ENCODE results near the genes RTCA, CDC14A and PRMT6.

DNA sequence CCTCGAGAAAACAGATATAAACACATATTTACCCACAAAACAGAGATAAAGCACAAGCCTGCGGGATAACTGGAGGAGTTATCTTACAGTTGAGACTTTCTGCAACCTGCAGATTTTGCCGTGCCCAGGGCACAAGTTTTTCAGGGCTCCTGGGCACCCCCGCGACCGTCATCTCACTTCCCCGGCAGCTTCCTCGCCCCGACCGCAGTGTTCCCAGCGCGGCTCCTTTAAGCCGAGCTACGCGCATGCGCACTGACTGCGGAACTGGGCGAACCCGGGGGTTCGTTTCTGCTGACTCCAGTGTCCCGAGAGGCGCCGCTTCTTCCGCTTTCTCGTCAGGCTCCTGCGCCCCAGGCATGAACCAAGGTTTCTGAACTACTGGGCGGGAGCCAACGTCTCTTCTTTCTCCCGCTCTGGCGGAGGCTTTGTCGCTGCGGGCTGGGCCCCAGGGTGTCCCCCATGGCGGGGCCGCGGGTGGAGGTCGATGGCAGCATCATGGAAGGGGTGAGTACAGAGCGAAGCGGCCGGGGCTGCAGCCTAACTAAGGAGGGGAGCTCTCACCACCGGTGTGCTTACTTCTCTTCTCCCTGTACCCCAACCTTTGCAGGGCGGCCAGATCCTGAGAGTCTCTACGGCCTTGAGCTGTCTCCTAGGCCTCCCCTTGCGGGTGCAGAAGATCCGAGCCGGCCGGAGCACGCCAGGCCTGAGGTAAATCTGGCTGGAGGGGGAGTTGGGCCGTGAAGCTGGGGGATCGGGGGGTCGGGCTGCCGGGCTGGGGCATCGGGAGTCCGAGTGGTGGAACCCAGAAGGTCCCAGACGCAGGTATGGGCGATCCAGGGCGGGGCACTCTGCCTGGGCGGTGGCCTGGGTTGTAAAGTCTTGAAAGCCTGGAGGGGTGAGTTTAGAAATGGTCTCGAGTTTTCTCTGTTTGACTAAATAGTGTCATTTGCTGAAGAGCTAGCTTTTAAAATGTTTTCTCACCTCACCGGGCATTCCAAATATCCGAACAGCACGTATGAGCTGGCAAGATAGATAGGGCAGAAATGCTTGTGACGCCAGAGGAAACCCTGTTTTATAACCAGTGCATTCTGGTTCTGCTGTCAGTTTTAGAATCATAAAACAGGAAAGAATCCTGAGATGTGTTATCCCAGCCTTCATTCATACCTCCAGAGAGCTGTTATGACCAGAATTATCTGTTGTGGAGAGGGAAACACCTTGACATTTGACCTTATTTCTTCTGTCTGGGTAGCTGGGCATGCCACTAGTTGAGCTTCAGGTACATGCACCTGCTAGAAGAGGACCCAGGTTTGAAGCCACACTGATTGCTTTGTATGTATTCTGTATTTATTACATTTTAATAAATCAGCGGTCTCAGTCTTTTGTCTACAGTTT, at the start of gene RTCA:
TSS of gene RTCA (plus strand) at position 300 of the 1,392 bp plus-strand sequence.
- PRO-cap, 2 experiments, result peak in 2 of 2 experiments; most common plus-strand start position 285 of the sequence (in 1); most common minus-strand start position 204 of the sequence (in 2)

- PRO-cap, 2 experiments, result no peak in any of the 2 experiments
Measured at GRCh38 chr1:100267777-100268467, 1.9 kb downstream of the RTCA start.

- PRO-cap, 2 experiments, result peak in 2 of 2 experiments; most common plus-strand start chr1:100352472 (in 1)
Measured at GRCh38 chr1:100352235-100353019, at the start of gene CDC14A. Gene CDC14A, plus strand, starts transcription at chr1:100352506.

DNA sequence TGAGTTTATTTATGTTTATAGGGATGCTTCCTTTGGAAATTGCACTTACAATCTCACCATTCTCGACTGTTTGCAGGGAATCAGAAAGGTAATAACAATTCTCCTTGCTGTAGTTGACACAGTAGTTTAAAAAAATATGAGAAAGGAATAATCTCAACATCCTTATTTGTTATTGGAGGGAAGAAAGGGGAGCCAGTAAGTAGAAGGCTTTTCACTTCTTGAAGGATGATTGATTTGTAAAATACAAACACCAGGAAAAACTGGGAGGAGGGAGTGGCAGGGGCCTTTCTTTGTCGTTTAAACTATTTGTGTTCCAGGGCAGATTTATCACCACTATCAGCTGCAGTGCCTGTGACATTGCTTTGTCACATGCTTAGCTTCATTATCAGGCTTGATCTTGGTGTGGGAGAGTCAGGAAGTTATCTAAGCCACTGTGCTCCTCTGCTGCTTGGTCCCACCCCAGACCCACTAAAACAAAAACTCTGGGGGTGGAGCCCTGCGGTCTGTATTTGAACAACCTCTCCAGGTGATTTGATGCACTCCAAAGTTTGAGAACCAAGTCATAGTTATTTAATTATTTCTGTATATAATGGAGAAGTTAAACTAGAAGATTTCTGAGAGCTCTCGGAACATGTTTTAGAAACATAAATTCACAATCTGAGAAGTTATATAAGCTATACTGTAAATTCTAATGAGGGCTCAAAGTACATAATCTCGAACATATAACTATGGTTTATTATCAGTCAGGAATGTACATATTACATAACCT, 87.8 kb downstream of the CDC14A start:
- PRO-cap, 2 experiments, result no peak in any of the 2 experiments

- PRO-cap, 2 experiments, result peak in 2 of 2 experiments; most common minus-strand start chr1:100478976 (in 2)
Measured at GRCh38 chr1:100478423-100479059, 59.4 kb upstream of the GPR88 start.

GRCh38 chr1:101101566-101101765, 75.9 kb upstream of the DPH5 start:
- PRO-cap, 2 experiments, result no peak in any of the 2 experiments

DNA sequence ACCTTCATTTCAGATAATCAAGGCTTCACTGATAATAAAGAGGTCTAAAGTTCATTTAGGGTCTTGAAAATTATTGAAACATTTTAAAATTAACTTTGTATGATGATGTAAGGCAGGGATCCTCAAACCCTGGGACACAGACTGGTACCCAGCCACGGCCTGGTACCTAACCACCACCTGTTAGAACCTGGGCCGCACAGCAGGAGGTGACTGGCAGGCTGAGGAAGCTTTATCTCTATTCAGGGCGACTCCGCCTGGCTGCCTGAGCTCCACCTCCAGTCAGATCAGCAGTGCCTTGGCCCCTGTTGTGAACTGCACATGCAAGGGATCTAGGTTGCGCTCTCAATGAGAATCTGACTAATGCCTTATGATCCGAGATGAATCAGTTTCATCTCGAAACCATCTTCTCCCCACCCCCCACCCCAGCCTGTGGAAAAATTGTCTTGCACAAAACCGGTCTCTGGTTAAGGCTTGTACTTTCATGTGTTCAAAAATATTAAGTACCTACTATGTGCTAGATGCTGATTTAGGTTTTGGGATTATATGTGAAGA, 4.2 kb downstream of the RNPC3 start:
- PRO-cap, 2 experiments, result no peak in any of the 2 experiments

DNA sequence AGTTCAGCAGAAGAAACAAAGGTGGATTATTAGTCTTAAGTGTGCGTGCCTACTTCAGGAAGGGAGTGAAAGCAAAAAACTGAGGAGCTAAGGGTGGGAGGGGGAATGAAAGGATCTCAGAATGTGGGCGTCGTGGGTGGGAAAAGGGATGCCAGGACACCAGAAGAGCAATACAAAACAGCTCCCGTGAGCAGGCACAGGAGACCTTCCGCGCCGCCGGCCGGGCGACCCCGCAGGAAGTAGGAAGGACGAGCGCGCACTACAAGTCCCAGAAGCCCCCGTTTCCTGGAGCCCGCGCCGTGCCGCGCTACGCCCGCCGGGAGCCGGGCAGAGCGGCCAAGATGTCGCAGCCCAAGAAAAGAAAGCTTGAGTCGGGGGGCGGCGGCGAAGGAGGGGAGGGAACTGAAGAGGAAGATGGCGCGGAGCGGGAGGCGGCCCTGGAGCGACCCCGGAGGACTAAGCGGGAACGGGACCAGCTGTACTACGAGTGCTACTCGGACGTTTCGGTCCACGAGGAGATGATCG, at the start of gene PRMT6:
TSS of gene PRMT6 (plus strand) at position 300 of the 525 bp plus-strand sequence.
- PRO-cap, 2 experiments, result no peak in any of the 2 experiments

- PRO-cap, 2 experiments, result no peak in any of the 2 experiments
Measured at GRCh38 chr1:107829473-107829879, 135.5 kb downstream of the VAV3 start.

GRCh38 chr1:107936827-107937290, 28.1 kb downstream of the VAV3 start:
- PRO-cap, 2 experiments, result no peak in any of the 2 experiments

- PRO-cap, 2 experiments, result no peak in any of the 2 experiments
Measured at GRCh38 chr1:108079513-108080139, 114.6 kb upstream of the VAV3 start.

GRCh38 chr1:108570672-108571502, 11.0 kb downstream of the EEIG2 start:
- PRO-cap, 2 experiments, result no peak in any of the 2 experiments

DNA sequence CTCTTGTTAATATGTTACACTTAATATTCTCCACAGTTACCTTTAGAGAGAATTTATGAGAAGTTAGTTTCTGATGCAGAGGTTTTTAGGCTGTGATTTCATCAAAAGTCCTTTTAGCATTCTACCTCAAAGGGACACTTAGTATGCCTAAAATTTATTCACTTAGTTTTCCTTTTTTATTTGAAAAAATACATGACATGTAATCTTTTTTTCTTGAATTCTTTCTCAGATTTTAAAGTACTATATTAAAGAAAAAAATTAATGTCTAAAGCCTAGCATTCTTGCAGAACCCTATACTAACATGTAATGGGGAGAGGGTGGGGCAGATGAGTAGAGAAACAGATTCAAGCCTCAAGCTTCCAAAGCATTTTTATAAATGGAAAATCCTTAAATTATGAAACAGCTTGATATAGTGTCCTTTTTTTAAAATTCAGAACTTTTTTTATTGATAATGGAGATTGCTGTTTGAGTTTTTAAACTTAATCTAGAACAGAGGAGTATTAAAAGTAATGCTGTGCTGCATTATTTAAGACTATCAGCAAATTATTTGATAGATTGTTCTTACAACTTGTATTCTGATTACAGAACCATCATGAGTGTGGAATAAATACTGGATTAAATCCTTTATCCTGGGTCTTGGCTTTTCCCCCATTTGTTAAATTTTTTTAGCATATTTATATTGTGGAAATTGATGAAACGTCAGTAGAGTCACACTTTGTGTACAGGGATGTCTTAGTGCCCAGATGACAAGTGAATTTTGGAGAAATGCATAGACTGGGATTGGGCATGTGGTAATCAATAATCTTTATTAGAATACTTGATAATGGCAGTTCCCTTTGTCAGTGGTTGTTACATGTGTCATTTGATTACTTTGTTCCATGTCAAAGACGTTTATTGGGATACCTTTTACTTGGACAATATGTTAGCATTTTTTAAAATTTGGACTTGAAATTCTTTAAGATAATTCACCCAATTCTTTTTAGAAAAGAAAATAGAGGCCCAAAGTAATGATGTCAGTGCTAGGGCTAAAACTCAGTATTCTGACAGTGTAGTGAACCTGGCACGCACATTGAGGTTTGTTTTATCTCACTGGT, 8.8 kb downstream of the PRPF38B start:
- PRO-cap, 2 experiments, result no peak in any of the 2 experiments

GRCh38 chr1:108703693-108704541, 8.8 kb upstream of the FNDC7 start:
- PRO-cap, 2 experiments, result no peak in any of the 2 experiments

GRCh38 chr1:108947460-108948422, 15.5 kb downstream of the CLCC1 start:
- PRO-cap, 2 experiments, result no peak in any of the 2 experiments

DNA sequence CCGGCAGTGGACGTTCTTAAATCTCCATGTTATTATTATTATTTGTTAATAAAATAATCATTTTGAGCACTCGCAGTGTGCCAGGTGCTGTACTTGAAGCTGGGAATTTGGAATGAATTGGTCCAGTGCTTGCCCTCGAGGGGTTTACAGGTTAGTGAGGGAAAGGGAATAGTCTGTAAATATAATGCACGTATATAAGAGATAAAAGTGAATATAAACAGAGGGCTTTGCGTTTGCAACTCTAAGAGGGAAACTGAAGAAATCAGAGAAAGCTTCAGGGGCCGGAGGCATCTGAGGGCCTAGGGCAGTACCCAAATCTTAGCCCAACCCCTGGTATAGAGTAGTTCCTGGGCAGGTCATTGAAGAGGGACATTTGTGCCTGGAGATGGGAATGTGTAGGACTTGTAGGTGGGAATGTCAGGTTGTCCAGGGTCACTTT, 17.6 kb downstream of the ELAPOR1 start:
- PRO-cap, 2 experiments, result no peak in any of the 2 experiments

- PRO-cap, 2 experiments, result no peak in any of the 2 experiments
Measured at GRCh38 chr1:109237554-109238380, 11.6 kb upstream of the CELSR2 start.

- PRO-cap, 2 experiments, result no peak in any of the 2 experiments
Measured at GRCh38 chr1:109250652-109251213, 1.4 kb downstream of the CELSR2 start.

GRCh38 chr1:109309549-109310852, 3.2 kb upstream of the MYBPHL start:
- PRO-cap, 2 experiments, result peak in 1 of 2 experiments; most common plus-strand start chr1:109309564 (in 1)

GRCh38 chr1:109310853-109311368, 4.1 kb upstream of the MYBPHL start:
- PRO-cap, 2 experiments, result no peak in any of the 2 experiments

Data from Metastatic Liver Carcinoma in the Adrenal Gland (tissue), 2 donors.